Prostate gland (tissue), 2 donors: Measurements from ENCODE around the gene ELFN2.

- PRO-cap: no peak
- RAMPAGE, long total RNA, 2 experiments: no peak in any of the 2 experiments
Measured at GRCh38 chr22:37031885-37032400, 12.4 kb downstream of the MPST start.

DNA sequence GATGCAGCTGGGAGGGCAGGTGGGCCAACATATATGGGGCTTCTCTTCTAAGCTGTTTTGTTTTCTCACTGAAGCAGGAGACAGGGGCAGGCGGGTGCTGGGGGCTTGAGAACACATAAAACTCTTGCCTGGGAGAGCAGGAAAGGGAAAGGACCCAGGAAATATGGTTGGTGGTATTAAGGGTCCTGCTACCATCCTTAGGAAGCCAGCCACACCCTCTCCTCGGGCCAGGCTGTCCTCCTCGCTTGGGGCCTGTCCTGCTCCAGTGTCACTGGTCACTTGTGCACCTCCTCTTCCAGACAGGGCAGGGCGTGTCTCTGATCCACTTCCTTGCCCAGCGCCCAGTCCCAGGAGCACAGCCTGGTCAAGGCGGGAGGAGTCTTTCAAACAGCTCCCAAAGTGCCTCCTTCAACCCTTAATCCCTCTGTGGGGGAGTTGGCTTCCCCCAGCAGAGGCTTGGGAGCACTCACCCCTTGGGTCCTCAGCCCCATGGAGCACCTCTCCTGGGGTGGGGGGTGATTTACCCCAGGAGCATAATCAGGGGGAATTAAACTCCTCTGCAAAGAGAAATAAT lies 8.2 kb downstream of the TMPRSS6 start:
- PRO-cap: no peak
- RAMPAGE, long total RNA, 2 experiments: no peak in any of the 2 experiments

- PRO-cap: bidirectional peak, plus-strand start at chr22:37122349, minus-strand start at chr22:37122282
- RAMPAGE, long total RNA, 2 experiments: no peak in any of the 2 experiments
Measured at GRCh38 chr22:37121727-37122852, 12.6 kb upstream of the TMPRSS6 start.

DNA sequence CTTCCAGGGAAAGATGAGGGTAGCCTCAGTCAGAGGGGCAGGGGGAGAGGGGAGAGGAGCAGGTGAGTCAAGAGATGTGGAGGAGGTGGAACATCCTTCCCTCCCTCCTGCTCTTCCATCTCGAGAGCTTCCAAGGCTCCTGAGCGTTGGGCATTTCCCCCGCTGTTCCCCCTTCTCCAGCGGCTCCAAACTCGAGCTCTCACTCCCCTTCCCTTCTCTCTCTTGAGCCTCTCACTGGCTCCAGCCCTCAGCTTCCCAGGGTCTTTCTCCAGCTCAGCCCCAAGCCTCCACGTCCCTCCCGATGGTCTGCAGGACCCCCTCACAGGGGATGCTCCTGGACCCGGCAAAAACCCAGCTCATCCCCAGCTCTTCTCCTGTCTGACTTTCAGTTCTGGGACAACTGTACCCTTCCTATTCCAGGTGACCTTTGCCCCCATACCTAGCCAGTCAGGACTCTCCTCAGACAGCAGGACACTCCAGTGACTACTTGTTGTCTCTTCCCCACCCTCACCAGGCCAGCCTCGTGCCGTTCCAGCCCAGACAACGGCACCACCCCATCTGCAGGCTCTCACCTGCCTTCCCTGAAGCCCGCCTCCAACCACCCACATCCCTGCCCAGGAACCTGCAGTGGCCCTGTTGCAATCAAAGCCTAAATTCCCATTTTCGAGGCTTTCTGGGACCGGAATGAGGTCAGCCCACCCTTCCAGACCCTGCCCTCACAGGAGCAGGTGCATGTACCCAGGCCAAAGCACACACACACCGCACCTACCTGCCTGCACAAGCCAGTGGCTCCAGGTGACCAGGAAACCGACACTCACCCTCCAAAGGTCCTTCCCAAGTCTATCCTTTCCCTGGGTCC lies 3.8 kb downstream of the IL2RB start:
- PRO-cap: unidirectional peak, minus-strand start at position 545 of the sequence
- RAMPAGE, long total RNA, 2 experiments: no peak in any of the 2 experiments

- PRO-cap: no peak
- RAMPAGE, long total RNA, 2 experiments: no peak in any of the 2 experiments
Measured at GRCh38 chr22:37167176-37167770, 17.6 kb upstream of the IL2RB start.

DNA sequence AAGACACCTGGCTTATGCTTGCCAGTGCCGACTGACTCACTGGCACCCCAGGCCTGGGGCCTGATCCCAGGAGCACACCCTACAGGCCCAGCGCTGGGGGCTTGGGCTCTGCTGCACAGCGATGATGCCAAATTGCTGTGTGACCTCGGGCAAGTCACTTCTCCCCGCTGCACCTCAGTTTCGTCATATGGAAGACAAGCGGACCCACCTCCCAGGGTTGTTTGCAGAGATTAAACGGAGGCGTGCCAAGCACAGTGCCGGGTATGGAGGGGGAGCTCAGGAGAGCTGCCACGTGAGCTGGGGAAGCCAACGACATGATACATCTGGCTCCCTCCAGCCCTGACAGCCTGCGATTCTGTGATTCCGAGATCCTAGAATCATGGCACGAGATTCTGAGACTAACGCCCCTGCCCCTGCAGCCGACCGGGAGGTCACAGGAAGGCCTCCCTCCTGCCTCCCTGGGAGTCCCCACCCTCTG lies 987 bp downstream of the SSTR3 start:
- PRO-cap: no peak
- RAMPAGE, long total RNA, 2 experiments: no peak in any of the 2 experiments

DNA sequence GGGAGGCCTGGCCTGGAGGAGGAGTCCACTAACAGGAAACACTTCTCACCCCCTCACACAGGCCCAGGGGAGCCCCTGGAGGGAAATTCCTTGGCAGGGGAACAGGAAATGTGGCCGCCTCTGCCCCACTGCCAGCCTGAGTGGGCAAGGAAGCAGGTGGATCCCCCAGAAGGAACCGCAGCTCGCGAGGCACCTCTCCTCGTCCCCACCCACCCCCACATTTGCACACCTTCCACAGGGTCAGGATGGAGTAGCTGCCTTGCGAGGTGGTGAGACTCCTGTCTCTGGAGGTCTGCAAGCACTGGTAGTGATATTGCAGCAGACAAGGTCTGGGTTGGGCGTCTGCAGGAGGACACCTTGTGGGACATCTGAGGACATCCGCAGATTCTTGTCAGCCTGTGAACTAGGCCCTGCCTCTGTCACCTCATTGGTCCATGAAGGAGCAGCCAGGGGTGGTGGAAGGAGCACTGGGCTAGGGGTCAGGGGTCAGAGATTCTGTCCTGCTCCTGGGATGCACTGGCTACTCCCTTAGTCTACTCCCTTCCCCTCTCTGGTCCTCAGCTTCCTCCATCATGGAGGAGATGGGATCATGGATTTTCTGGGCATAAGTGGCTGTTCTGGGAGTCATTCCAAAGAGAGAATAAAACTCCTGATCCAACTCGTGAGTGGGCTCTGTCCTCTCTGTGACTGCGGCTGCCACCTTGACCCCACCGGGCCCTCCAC lies 32.5 kb downstream of the CYTH4 start:
- PRO-cap: no peak
- RAMPAGE, long total RNA, 2 experiments: no peak in any of the 2 experiments

GRCh38 chr22:37324368-37325327 lies 42.3 kb downstream of the CYTH4 start:
- PRO-cap: no peak
- RAMPAGE, long total RNA, 2 experiments: no peak in any of the 2 experiments

DNA sequence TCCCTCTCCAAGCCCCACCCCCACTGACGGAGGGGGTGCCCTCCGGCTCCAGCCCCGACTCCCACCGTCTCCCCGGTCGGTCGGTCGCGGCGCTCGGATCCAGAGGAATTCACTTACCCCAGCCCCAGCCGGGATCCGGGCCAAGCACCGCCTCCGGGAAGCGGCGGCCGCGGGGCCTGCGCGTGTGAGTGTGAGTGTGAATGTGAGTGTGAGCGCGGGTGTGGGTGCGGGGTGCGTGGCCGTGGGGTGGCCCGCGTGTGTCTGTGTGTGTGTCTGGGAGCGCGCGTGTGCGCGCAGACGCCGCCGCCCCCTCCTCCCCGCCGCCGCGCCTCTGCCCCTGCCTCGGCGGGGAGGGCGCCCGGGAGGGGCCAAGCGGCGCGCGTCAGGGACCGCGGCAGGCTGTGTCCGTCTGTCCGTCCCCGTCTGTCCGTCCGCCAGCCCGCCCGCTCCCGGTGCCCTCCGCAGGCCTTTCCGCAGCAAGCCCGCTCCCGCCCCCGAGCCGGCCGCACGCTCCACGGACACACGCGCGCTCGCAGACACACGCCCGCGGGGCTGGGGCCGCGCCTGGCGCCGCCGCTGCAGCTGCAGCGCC lies at the start of gene ELFN2:
Gene ELFN2, minus strand, starts transcription at position 299 of the 592 bp plus-strand sequence.
- PRO-cap: no peak
- RAMPAGE, long total RNA, 2 experiments: start-site peak on the minus strand in 1 of 2 experiments, centred at position 293 of the sequence, 12 reads per replicate

DNA sequence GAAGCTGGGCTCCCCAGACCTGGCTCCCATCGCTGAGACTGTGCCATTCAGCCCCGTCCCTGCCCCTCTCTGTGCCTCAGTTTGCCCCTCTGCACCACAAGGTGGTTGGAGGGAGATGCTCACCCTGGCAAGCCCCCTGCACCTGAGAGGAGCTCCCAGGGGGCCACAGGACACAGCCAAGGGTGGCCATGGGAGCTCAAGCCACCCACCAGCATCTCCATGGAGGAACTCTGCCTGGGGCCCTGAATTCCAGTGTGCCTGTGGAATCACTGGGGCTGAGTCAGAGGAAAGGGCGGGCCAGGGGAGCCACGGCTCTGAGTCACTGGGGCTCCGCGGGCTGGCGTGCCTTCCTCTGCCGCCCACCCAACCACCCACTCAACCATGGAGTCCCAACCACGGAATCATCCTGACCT lies 6.1 kb upstream of the CARD10 start:
- PRO-cap: no peak
- RAMPAGE, long total RNA, 2 experiments: no peak in any of the 2 experiments

DNA sequence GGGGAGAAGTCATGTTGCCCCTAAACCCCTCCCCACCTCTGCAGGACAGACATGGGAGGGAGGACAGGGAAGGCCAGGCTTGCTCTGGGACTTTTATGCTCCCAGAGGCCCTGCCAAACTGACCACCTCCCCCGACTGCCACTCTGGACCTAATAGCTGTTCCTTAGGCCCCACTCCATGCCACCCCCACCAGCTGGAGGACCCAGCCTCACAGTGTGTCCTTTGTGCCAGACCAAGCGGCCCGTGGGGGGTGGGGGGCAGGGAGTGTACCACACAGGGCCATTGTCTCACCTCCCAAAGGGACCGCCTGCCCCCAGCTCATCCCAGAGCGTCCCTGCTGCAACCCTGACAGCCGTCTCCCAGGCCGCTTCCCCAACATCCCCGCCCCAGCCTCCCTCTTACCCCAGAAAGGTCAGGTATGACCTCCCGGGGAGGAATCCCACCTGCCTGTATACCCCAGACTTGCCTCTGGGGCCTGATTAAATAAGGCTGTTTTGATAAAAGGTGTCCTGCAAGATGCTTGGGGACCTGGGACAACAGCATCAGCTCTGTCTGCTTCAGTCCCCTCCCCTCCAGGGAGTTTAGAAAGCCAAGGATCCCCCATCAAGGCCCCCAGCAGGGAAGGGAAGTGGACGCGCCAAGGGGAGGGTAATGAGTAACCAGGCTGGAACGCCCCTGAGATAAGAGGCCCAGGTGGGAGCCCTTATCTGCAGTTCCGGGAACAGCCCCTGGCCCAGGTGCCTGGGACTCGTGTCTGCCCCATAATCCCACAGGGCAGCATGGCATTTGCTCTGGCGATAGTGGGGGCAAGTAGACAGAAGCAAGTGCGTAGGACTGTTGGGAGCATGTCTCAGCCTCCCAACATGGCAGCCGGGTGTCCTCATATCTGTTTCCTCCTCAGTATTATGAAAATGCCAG lies 8.9 kb downstream of the CDC42EP1 start:
- PRO-cap: no peak
- RAMPAGE, long total RNA, 2 experiments: no peak in any of the 2 experiments

DNA sequence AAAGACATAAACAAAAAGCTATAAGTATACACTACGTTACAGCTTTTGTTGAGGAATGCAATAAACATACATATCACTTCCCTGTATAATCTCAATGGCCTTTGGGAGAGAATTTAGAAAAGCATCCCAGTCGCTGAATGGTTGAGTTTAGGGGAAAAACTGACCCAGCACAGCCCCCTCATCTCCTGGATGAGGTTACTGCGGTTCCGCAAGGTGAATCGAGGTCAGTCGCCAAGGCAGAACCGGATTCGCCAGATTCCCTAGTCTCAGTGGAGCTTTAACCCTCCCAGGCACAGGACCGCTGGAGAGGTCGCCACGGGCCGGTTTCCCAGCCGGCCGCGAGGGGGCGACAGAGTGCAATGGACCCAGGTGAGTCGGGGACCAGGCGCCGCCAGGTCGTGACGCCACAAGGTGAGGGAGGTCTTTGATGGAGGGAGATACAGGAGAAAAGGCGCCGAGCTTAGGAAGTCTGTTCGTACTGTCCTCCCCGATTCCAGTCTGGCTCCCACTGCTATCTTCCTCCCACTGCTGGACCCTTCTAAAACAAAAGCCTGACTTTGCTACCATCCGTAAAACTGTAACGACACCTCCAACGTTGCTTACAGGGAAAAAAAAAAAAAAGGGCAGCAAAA lies 1.6 kb upstream of the GGA1 start:
- PRO-cap: unidirectional peak, plus-strand start at position 409 of the sequence
- RAMPAGE, long total RNA, 2 experiments: no peak in any of the 2 experiments

GRCh38 chr22:37610557-37611768 lies 2.3 kb downstream of the GGA1 start:
- PRO-cap: no peak
- RAMPAGE, long total RNA, 2 experiments: no peak in any of the 2 experiments

DNA sequence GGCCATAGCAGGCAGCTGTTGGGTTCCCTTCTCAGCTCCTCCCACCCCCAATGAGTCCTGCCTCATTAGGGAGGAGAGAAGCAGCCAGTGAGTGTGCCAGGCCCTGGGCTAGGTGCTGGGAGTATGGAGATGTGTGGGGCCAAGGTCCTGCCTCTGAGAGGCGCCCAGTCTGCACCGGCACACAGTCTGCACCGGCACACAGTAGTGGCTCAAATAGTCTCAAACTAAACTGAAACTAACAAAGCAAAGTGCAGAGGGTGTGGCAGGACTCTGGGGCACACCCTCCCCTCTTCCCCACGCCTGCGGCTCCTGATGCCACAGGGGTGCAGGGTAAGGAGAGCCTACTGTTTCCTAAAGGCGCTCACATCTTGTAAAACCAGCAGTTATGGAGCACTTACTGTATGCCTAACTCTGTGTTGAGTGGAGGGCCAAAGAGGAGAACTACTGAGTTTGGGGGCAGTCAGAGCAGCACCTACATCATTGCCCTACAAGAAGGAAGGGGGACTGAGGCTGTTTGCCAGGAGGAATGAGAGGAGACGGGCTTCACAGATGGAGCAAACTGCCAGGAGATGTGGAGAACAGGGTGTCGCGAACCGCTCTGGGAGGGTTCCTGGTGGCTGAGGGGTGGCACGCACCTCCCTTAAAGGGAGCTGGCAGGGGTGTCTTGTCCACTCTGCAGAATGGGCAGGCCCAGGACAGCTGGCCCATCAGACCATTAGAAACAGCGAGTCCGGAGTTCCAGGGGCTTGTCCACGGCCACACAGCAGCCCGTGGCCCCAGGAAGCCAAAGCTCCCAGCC lies 899 bp upstream of the SH3BP1 start:
- PRO-cap: no peak
- RAMPAGE, long total RNA, 2 experiments: no peak in any of the 2 experiments

- PRO-cap: no peak
- RAMPAGE, long total RNA, 2 experiments: no peak in any of the 2 experiments
Measured at GRCh38 chr22:37639906-37640789, 679 bp downstream of the SH3BP1 start.

DNA sequence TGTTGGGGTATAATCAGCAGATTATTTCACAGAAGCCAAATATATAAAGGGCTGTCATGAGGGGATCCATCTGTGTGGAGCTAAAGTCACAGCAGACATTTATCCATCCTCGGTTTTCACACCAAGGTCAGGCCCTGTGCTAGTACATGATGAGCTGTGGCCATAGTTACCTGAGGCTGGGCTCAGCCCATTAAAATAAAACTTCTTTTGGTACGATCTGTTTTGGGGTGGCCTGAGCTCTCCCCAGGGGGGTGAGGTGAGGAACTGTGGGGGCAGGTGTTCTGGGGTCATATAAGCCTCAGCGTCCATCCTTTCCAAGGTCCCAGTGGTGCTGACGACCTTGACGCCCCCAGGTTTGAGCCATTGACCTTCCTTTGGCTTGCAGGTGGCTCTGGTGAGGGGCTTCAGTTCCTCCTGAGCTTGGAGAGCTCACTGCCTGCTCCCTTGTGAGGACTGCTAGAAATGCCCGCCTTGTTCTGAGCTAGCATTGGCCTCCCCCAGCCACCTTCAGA lies 1.4 kb upstream of the TRIOBP start:
- PRO-cap: no peak
- RAMPAGE, long total RNA, 2 experiments: no peak in any of the 2 experiments

- PRO-cap: no peak
- RAMPAGE, long total RNA, 2 experiments: no peak in any of the 2 experiments
Measured at GRCh38 chr22:37731657-37732453, 35.0 kb downstream of the TRIOBP start.

DNA sequence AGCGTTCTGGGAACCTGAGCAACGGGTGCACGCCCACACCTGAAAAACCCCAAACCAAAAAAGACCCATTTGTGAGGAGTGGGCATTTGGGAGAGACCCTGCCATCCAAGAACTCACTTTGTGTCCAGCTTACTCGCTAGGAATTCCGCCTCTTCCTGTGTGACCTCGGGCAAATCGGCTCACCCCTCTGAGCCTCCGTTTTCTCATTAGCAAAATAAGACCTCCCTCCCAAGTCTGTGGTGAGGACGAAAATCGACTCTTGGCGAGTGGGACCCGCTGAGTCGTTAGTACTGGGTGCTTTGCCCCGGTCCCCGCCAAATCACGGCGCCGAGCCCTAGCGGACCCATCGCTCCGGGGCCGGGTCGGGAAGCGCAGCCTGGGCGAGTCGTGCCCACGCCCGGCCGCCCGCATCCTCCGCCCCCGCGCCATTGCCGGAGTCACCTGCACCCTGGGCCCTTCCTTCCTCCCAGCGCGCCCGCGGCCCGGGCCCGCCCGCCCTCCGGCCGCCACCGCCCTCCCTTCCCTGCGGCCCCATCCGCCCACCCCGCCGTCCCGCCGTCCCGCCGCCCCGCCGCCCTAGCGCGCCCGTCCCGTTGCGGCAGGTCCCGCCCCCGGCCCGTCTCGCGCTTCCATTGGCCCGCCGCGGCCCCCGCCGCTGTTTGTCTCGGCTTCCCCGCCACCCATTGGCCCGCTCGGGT lies 48.8 kb downstream of the TRIOBP start:
- PRO-cap: bidirectional peak, plus-strand start outside the sequence, minus-strand start at position 494 of the sequence
- RAMPAGE, long total RNA, 2 experiments: no peak in any of the 2 experiments

GRCh38 chr22:37749220-37749644 lies 52.4 kb downstream of the TRIOBP start:
- PRO-cap: bidirectional peak, plus-strand start at chr22:37749529, minus-strand start at chr22:37749391
- RAMPAGE, long total RNA, 2 experiments: no peak in any of the 2 experiments

DNA sequence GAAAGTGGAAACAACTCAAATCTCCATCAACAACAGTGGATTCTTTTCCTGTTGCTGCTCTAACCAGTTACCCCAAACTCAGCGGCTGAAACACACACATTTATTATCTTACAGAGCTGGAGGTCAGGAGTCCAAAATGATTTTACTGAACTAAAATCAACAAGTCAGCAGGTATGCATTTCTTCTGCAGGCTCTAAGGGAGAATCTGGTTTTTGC lies 9.0 kb upstream of the H1-0 start:
- PRO-cap: no peak
- RAMPAGE, long total RNA, 2 experiments: no peak in any of the 2 experiments